Bronchus fibroblast of lung (primary cell): ENCODE data around the genes THOC5 and HORMAD2.

DNA sequence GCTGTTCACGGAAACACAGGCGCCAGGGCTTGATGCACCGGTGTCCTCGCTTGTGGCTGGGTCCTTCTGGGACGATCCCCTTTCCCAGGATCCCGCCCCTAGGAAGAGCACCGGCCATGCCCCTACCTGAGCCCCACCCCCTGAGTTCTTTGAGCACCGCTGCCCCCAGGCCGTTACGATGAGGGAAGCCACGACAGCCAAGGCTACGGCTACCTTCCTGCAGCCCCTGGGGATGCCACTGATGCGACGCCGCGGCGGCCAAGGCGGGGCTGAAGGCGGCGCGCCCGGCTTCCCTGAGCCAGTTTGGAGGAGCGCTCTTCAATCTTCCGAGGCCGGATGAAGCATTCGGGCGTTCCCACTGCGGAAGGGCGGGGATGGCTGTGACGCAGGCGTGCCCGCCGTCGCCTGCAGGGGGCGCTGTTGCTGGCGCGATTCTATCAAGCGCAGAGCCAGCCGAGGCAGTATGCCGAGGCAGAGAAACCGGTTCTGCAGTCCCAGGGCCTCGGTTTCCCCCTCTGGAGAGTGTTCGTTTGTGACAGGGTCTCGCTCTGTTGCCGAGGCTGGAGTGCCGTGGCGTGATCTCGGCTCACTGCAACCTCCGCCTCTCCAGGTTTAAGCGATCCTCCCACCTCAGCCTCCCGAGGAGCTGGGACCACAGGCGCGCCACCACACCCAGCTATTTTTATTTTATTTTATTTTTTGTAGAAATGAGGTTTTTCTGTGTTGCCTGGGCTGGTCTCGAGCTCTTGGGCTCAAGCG lies 9.7 kb upstream of the NEFH start:
- RAMPAGE, long total RNA, result no peak

- RAMPAGE, long total RNA, result start-site peak on the minus strand at chr22:29553675-29553772, 309 and 514 reads in 2 replicates
Observed at GRCh38 chr22:29553085-29554142, at the start of gene THOC5. Gene THOC5 (minus strand): TSS chr22:29553757.

DNA sequence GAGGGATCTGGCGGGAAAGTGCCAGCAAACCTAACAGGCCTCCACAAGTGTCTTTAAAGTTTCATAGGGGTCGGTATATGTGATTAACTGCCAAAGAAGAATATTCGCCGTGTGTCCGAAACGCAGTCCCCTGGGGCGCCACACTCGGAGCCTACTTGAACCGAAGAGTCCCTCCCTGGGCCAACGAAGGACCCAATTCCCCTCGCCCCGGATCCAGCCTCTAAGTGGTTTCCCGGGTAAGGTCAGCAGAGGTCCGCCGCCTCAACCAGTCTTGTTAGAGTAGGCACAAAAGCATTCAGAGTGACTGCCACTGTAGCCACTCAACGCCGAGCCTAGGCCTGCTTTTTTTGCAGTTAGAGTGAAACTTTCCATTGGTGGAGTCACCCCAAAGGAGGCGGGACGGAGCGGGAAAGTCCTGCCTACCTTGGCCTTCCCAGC lies 401 bp upstream of the NF2 start:
- RAMPAGE, long total RNA, result no peak

- RAMPAGE, long total RNA, result no peak
Observed at GRCh38 chr22:29855755-29856144, 17.7 kb upstream of the ASCC2 start.

GRCh38 chr22:29883346-29884036 lies 517 bp downstream of the MTMR3 start:
- RAMPAGE, long total RNA, result no peak

DNA sequence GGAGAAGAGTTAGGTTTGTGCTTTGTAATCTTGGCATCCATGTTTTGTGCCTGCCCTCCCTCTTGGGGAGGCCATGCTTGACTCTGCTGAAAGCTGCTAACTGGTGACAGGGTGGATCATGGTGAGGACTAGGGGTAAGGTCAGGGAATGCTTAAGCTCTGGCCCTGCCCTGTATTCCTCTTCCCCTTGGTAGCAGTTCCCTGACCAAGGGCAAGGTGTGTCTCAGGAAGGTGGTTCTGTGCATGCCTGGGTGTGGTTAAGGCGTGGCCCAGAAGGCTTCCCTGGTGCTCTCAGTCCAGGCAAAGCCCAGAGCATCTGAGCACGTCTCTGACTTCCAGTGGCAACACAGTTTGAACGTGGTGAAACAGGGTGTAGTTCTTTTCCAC lies 53.2 kb upstream of the HORMAD2 start:
- RAMPAGE, long total RNA, result no peak

DNA sequence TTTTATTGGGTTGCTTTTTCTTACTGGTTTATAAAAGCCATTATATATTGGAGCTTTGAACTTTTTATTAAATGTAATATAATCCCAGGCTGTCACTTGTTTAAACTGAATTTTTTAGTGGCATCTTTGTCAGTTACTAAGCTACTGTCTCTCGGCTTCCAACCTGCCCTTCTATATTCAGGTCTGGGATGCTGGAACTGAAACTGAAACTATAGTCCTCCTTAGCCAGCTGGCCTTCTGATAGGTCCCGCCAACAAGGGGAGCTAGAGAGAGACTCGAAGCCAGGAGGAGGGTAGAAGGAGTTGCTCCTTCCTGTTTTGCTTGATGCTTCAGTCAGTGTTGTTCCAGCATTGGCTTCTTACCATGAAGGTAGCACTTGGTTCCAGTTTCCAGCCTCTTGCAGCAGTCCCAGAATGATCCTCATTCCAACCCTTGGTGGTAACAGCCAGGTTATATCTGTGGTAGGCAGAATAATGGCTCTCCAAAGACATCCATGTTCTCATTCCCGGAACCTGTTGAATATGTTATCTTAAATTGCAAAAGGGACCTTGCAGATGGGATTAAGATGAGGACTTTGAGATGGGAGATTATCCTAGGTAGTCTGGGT lies 32.9 kb upstream of the HORMAD2 start:
- RAMPAGE, long total RNA, result no peak

- RAMPAGE, long total RNA, result no peak
Observed at GRCh38 chr22:30079718-30080709, at the start of gene HORMAD2. Gene HORMAD2 (plus strand): TSS chr22:30080464.

DNA sequence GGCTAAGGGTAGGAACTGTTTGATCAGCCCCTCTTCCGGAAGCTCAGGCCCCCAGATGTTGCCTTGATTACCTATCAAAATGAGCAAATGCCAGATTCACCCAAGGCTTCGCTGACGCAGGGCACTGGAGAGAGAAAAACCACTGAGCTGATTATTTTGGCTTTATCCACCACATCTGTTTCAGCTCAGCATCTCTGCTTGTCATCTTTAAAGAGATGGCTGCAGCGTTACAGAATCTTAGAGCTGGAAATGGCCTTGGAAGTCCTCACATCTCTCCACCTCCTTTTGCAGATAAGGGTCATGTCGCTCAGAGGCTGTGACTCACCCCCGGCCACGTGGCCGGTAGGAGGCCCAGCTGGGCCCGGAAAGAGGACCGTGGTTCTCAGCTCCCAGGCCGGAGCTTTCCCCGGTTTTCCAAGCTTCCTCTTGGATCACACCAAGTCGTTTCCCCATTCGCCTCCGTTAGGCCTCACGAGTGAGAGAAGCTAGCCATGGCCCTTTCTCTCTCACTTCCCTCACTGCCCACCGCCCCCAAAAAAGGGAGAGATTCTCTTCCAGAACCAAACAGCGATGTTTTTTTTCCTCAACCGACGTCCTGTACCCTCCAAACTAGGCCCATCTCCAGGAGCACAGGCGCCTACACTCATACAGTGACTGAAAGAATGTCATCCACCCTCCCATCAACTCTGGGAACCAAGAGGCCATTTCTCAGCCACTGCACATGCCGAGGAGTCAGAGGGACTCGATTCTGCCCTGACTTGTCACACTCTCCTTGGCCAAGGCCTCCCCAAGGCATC lies 37.7 kb downstream of the LIF start:
- RAMPAGE, long total RNA, result no peak

GRCh38 chr22:30247113-30247436 lies 516 bp upstream of the LIF start:
- RAMPAGE, long total RNA, result no peak

DNA sequence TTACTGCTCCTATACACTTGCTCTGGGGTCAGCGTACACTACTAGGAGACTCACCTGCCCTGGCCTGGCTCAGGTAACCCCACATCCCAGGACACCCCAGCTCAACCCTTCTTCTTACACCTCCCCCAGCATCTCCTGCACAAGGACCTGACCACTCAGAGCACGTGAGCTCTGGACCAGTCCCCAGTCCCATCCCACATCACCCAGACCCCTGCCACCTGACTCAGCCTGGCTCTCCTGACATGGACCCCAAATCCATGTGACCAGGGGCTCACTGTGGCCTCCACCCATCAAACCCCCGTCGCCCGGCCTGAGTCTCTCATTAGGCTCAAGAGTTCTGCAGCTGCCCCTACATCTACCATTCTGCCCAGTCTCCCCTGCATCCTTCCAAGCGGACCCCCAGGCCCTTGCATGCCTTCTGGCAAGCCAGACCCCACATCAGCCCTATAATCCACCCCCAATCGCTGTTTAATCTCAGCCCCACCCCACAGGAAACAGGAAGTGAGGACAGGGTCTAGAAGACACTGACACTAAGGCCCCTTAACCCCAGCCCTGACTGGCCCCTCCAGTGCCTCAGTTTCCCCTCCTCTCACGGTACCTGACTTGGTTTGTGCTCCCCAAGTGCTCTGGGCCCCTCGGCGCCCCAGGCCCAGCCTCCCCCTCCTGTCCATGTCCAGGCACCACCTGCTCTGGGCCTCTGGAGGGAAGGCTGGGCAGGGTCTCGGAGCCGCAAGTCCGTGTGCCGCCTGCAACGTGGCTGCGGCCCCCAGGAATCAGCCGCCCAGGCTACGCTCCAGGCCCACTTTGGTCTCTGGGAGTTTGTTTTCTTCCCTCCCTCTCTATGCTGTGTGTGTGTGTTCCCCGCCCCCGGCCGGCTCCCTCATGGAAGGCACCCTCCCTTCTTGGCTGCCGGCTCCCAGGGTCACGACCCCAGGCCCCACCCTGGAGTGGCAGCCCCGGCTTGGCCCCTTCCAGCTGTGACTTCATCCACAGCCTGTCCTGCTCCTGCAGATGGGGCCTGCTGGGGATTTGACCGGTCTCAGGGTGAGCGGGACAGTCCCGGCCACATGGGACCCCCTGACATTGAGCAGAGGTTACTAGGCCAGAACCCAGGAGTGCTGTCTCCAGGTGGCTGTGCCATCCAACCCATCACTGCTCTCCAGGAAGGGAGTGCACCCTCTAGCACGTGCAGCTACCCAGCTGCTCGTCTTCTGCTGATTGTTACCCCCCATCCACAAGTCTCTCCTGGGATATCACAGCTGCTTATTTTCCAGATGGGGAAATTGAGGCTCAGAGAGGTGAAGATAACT lies 2.3 kb upstream of the LIF start:
- RAMPAGE, long total RNA, result no peak

DNA sequence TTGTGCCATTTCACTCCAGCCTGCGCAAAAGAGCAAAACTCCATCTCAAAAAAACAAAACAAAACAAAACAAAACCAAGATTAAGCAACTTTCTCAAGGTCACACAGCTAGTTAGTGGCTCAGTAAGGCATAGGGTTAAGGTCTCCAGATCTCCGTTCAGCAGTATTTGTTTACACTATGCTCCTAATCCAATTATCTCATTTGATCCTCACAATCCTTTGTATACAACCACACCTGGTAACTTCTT lies 9.5 kb downstream of the TBC1D10A start:
- RAMPAGE, long total RNA, result no peak

DNA sequence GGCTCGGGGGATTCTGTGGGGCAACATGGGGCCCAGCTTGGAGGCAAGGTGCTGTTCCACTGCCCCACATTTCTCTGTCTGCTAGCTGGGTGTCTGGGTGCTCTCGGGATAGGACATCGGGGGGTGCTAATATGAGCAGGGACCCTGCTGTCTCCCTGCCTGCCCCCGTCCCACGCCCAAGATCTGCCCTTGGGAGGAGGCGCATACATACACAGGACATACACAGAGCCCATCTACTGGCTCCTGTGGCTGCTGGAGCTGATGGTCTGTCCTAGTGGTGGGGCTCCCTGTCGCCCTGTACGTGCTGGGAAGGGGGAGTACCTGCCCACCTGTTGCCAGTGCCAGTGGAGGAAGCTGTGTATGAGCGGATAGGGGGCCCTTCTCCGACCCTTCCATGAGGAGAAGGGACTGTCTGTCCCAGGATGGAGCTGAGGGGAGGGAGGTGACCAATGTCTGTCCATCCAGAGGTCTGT lies 1.1 kb downstream of the TBC1D10A start:
- RAMPAGE, long total RNA, result no peak

- RAMPAGE, long total RNA, result no peak
Observed at GRCh38 chr22:30344883-30345445, 11.7 kb downstream of the SF3A1 start.

- RAMPAGE, long total RNA, result no peak
Observed at GRCh38 chr22:30404275-30404880, 7.6 kb downstream of the SEC14L2 start.

- RAMPAGE, long total RNA, result no peak
Observed at GRCh38 chr22:30408978-30409517, 12.2 kb downstream of the SEC14L2 start.

- RAMPAGE, long total RNA, result no peak
Observed at GRCh38 chr22:30413595-30414194, 11.9 kb upstream of the MTFP1 start.

DNA sequence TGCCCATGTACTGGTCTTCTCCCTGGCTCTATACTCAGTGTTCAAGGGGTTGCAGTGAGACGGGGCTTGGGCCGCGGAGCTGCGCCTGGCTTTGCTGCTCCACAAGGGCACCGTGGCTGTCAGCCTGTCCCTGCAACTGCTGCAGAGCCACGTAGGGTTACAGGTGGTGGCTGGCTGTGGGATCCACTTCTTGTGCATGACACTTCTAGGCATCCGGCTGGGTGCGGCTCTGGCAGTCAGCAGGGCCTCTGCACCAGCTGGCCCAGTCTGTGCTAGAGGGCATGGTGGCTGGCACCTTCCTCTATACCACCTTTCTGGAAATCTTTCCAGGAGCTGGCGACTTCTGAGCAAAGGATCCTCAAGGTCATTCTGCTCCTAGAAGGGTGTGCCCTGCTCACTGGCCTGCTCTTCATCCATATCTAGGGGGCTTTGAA lies 14.3 kb downstream of the MTFP1 start:
- RAMPAGE, long total RNA, result no peak

DNA sequence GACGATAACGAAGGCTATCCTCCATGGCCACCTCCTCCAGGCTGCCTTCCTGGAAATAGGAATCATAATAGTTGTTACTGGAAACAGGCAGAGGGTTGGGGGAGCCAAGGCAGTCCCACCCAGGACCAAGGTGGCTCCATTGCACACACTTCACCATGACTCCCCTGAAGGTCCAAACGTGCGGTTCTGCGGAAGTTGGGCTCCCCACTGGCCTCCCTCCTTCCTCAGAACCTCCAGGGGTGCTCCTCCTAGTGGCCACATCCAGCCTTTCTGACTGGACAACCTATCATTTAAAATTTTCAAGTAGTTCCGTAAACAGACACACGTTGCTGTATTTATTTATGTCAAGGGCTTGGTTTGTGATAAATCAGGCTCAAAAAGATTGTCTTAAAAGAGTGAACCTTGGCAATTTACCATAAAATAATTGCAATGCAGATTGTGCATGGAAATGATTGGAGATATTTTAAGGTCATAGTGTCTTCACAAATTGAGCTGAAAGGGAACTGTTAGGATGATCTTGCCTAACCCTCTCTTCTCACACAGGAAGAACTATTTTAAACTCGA lies 1.4 kb upstream of the TCN2 start:
- RAMPAGE, long total RNA, result no peak

- RAMPAGE, long total RNA, result no peak
Observed at GRCh38 chr22:30667002-30667553, 597 bp downstream of the DUSP18 start.